Mesenteric fat pad (tissue), 1 donor: ENCODE results near the genes TNFSF8, ASTN2 and CNTRL.

DNA sequence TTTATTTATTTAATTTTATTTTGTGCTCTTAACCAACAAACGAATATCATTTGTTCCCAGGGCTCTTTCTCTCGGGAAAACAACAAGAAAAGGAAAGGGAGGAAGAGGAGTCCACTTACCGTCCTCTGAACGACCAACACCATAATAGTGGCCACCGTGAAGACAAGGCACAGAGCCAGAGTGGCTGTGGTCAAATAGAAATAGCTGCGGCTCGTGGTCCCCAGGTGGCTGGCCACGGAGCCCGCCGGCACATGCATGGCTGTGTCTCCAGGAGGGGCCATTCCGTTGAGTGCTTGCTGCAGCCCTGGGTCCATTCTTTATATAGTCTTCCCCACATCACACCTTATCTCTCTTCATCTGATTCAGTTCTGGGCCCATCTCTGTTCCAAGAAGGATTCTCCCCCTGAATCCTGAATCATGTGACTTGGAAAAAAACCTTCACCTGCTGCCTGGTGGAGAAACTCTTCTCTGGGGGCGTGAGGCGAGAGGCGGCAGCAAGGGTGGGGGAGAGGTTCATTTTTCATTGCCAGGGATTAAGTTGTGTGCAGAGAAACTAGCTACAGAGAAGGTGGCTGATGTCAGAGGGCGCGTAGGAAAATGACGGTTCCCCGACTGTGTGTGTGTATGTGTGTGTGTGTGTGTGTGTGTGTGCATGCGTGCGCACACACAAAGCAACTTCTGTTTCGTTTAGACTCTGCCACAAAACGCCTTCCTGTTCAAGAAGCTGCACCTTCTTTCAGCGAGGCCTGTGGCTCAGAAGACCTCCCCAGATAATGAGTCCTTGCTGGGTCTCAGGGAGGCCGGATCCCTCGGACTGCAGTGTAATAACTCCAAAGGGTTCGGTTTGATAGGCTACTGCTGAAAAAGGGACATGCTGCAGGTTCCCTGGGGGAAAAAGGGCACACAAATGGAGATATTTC is at the start of gene TNFSF8:
TSS of gene TNFSF8 (minus strand) at position 602 of the 920 bp plus-strand sequence.
- PRO-cap = no peak

DNA sequence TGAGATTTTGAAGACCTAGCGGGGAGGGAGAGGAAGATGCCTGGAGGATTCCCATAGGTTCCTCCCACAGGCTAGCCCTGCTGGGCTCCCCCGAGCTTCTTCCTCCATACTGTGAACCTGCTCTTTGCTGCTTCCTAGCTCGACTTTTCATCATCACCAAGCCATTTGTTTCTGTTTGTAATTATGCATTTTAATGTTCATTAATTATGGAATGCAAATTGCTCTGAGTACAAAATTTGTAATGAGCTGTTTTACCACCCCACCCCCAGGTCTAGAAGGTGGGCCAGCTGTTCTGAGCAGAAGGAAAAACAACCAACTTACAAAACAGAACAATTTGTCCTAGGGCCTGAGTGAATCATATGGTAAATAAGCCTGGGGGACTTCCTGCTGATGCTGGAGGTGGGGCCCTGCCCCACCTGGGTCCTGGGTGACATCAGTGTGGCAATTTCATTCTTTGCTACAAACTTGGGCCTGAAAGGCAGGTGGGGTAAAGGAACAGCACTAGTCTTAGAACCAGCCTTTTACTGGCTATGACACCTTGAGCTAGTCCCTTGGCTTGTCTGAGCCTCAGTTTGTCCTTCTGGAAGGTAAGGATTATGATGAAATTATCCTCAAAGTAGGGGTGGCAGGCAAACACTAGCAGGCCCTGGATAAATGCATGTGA is 150.4 kb downstream of the TRIM32 start:
- PRO-cap = no peak

DNA sequence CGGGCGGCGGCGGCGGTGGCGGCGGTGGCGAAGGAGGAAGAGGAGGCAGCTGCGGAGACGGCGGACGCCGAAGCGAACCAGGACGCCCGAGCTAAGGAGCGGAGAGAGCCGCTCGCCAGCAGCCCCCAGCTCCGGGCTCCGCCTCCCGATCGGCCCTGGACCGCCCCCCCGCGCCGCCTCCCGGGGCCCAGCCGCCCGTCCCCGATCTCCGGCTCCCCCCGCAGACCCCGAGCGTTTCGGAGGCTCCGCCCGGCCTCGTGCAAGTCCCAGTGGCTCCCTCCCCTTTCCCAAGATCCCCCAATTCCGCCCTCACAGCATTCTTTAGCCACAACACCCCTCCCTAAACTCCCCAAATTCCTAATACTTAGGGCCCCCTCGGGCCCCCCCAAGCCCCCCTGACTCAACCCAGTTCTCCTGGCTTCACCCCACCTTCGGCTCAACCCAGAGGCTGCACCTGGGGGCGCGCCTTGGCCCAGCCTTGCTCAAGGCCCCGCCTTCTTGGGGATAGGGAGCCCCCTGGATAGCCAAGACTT is at the start of gene ASTN2:
TSS of gene ASTN2 (minus strand) at position 97 of the 533 bp plus-strand sequence.
- PRO-cap = no peak

- PRO-cap = no peak
Measured at GRCh38 chr9:117415555-117416032, 737 bp upstream of the ASTN2 start.

DNA sequence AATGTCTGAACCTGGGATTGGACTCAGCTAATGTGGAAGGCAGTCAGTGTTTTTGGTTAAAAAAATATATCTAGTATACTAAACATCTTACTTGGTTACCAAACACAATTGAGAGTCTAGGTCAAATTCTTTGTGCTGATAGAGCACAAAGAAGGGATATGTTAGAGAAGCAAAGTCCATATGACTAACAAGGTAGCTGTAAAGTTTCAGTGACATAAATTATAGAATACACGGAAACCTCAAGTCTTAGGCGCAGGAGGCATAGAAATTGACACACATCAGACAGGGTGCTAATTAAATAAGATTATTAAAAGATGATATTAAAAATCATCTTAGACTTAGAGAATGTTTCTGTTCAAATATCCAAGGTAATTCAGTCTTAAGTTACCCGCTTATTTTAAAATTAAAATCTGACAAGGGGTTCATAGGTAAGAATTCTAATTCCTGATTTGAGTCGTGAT is 718.4 kb downstream of the TLR4 start:
- PRO-cap = no peak

DNA sequence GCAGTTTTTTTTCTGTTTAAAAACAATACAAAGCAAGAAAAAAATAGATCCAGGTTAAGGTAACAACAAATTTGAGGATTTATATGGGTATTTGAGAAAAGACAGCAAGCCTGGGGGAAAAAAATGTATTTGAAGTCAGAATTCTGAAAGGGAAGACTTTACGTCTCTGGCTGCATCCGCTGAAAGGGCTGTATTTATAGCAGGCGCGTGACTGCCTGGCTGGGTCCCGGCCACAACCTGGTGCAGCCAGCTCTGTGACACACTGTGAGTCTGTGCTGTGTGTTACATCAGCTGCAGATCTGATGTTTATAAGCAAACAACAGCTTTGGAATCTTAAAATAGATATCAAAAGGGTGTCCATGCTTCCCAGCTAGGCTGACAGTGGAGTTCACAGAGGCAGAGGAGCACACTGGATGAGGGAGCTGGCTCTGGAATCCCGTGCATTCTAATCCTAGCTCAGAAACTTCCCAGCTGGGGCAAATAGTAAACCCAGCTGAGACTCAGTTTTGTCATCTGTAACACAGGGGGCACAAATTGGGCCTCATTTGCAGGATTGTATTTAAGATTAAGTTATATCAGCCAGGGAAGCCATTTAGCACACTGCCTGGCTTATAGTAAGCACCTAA is 433.4 kb upstream of the BRINP1 start:
- PRO-cap = no peak

DNA sequence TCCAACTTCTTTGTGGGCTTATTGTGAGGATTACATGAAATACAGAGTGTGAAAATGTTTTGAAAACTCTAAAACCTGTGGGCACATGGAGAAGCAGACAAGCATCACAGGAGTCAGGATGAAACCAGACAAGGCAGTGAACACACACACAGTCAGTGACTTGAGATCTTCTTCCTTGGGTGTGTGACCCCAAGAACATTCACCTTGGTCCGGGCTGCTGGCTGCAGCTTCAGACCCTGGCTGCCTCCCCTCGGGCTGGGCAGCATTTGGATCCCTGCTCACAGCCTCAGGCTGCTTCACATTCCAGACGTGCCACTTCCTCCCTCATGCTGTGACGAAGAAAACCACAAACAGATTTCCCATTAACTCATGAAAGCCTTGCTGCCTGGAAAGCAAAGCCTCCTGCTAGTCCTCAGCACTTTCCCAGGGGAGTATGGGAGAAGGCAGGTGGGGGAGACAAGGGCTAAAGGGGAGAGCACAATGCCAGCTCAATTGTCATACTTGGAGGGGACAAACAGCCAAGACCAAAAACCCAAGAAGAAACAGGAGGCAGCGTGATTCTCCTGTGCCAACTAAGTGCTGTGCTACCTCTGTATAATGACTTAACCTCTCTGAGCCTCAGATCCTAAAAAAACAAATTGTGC is 594.6 kb upstream of the BRINP1 start:
- PRO-cap = no peak

DNA sequence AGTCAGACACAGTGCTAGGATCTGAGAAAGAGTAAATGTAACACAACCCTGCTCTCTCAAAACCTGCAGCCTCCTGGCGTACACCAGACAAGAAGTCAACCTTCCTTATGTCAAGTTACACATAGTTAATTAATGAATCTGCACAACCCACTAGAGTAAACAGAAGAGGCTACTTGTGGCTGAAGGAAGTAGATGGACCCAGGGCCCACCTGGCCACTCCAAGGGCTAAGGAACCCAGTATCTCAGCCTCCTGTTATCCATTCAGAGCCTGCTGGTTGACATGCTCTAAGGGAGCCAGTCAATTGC is 450.3 kb downstream of the CDK5RAP2 start:
- PRO-cap = no peak

DNA sequence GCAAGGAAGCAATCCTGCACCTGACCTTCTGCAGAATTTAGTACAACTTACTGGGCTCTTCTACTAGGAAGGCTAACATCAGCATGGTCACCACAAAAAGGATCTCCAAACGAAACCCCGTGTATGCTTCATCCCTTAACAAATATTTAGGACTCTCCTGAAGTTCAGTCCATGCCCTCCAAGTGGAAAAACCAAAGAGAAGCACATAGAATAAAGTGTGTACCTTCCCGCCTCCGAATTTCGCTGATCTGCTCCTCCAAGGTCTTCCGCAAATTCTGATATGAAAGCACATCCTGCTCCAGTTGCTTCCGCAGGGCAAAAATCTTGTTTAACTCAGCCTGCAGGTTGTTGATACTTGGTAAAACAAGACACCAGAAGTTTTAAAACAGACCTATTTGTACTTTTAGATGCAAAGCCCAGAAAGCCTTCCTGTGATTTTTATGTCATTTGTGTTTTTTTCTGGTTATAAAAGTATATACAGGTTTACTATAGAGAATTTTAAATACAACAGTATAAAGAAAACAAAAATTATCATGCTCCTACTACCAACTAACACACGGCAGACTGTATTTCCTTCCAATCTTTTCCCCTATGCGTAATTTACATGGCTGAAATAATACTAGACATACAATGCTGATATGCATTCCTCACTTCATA is 108.3 kb downstream of the CDK5RAP2 start:
- PRO-cap = no peak

- PRO-cap = no peak
Measured at GRCh38 chr9:120489201-120489787, 90.7 kb downstream of the CDK5RAP2 start.

- PRO-cap = no peak
Measured at GRCh38 chr9:120630996-120631574, 51.1 kb upstream of the CDK5RAP2 start.

- PRO-cap = no peak
Measured at GRCh38 chr9:120830842-120831074, 12.0 kb downstream of the PSMD5 start.

DNA sequence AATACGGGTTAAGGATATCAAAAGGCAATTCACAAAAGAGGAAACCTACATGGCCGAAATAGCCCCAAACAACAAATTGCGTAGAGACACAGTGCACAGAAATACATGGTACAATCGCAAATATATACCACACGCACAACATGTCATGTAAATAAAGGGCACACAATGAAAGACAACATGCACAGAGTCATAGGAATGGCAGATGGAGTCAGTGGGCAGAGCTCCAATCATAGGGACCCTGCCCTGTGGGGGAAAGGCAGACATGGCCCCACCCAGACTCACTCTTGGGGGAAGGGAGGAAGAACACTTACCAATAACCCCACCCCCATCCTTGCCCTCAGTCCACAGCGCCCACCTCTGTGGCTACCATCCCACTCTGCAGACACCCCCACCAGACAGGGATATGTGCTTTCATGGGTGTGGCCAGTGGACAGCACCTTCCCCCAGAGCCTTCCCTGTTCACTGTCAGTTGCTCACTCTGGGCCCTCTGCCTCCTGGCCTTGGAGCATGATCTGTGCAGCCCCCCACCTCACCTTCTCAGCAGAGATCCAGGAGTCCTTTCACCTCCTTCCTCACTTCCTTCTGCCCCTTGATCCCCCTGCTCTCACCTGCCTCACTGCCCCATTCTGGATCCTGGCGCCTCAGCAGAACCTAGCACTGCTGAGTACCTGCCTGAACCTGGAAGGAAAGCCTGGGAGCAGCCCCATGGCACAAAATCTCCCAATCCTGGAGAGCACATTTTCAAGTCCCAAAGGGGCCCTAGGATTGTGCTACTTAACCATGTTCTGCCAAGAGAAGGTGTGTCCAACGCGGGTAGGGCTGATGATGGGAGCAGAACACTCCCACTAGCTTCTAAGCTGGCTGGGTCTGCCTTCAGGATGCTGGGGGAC is 1.3 kb upstream of the PHF19 start:
- PRO-cap = no peak

- PRO-cap = no peak
Measured at GRCh38 chr9:120924465-120925383, 1.9 kb downstream of the TRAF1 start.

GRCh38 chr9:120925760-120926581 is 625 bp downstream of the TRAF1 start:
- PRO-cap = no peak

GRCh38 chr9:121074661-121075715 is at the start of gene CNTRL:
TSS of gene CNTRL (plus strand) at chr9:121074955.
- PRO-cap = bidirectional peak, plus-strand start at chr9:121074962, minus-strand start at chr9:121074698

GRCh38 chr9:121222638-121223241 is 21.1 kb upstream of the RAB14 start:
- PRO-cap = no peak

DNA sequence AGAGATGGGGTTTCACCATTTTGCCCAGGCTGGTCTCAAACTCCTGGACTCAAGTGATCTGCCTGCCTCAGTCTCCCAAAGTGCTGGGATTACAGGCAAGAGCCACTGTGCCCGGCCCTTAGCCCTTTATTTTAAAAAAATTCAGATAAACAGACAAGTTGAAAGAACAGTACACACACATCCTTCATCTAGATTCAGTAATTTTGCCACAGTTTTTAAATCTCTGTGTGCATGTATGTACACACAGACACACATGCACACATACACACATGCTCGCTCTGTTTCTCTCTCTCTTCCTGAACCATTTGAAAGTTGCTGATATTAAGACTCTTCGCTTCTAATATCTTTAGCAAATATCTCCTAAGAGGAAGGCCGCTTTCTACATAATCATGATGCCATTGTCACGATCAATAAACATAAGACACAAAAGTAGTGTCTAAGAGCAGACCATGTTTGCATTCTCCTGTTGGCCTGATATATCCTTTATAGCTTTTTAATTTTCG is 27.0 kb upstream of the RAB14 start:
- PRO-cap = no peak

DNA sequence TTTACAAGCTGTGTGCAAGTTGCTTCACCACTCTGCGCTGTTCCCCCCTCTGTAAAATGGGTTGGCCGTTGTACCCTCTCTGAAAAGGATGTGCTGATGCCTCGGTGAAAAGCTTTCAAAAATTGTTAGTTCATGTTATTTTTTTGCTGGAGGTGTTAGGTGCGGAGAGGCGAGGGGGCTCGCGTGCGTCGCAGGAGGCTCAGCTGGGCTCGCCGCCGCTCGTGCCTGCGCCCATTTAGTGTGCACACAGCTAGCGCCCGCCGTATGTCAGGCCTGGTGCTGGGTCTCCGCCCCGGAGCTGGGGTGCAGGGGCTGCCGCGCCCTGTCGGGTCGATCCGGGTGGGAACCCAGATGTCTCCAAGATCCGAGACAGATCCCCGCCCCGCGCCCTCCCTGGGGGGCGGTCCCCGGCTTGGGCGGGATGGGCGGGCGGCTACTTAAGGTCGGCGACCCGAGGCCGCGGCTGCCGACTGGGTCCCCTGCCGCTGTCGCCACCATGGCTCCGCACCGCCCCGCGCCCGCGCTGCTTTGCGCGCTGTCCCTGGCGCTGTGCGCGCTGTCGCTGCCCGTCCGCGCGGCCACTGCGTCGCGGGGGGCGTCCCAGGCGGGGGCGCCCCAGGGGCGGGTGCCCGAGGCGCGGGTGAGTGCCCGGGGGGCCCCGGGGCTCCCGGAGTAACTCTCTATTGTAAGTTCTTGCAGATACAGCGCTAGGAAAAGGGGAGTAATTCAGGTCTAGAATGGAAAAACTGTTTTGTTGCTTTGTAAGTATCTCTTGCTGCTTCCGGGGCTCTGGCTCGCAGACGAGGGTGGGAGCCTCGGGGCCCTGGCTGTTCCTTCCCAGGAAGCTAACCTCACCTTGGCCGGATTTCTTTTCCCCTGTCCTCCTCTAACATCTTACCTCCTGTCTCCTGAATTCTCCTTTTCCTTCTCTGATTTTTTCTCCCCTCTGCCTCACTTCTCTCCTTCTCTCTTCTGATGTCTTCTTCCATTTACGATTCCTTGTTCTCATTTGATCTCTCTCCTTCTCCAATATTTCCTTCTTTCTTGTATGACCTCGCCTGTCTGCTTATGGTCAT is 31.7 kb downstream of the GSN start:
- PRO-cap = bidirectional peak, plus-strand start at position 466 of the sequence, minus-strand start at position 319 of the sequence; unidirectional peak, minus-strand start at position 530 of the sequence

DNA sequence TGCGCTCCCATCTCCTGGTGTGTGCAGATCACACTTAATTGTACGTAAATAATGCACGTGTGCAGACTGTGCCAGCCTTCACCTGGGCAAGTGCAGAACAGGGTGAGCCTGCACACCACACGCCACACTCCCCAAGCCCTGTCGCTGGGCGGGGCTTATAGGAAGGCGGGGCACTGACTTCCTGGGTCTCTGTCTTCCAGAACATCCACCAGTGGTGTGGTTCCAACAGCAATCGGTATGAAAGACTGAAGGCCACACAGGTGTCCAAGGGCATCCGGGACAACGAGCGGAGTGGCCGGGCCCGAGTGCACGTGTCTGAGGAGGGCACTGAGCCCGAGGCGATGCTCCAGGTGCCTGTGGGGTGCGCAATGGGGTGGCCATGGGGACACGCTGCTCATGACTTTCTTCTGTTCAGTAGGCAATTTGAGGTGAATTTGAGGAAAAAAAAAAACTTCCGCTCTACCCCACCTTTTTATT is 44.2 kb downstream of the GSN start:
- PRO-cap = no peak